Colonic mucosa (tissue), 1 donor: ENCODE results near the gene ABTB3.

GRCh38 chr12:104137037-104137465 lies 959 bp downstream of the NFYB start:
- PRO-cap, result unidirectional peak, plus-strand start at chr12:104137243; unidirectional peak, plus-strand start at chr12:104137385; unidirectional peak, plus-strand start at chr12:104137418

- PRO-cap, result no peak
Measured at GRCh38 chr12:104459416-104459713, 2.6 kb downstream of the CHST11 start.

DNA sequence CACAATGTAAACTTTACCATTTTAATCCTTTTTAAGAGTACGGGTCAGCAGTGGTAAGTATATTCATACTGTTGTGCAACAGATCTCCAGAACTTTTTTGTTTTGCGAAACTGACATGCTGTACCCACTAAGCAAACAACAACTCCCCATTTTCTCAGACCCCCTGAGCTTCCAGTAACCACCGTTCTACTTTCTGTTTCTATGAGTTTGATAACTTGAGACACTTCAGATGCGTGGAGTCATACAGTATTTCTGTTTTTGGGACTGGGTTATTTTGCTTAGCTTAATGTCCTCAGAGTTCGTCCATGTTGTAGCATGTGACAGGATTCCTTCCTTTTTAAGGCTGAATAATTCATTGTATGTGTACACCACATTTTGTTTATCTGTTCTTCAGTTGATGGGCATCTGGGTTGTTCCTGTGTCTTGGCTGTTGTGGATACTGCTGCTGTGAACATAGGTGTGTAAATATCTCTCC lies 38.1 kb downstream of the CHST11 start:
- PRO-cap, result no peak

DNA sequence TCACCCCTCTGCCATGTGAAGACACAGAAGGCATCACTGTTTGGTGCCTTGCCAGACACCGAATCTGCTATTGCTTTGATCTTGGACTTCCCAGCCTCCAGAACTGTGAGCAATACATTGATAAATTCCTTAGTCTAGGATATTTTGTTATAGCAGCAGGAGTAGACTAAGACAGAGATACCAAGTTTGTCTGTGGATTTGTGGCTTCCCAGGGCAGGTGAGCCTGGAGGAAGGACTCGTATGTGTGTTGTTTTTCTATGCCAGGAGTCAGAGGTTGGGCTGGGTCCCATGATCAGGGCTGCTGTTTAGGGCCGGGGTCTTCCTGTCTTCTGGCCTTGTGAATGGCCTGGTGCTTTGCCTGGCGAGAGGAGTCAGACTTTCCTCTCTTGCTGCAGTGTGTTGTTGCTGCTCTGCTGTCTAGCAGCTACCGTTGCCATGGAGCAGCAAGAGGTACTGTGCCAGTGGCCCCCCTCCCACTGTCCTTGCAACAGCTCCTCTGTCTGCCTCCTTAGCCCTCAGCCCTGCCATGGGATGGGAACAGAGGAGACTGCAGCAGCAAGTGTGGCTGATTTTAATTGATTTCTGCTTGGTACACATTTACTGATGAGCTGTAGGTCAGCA lies 111.2 kb downstream of the CHST11 start:
- PRO-cap, result no peak

DNA sequence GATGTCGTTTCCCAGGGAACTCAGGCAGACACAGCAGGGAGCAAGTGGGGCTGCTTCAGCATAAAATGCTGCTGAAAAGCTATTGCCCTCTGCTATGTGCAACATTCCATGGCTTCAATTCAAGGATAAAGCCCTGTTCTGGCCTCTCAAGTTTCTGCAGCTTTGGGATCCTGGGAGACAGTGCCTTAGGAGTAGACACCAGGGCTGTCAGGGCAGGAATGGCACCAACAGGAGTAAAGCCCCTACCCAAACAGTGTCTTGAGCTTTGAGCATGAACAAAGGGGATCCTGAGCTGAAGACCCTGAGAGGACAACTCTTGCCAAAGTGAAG lies 173.4 kb downstream of the SLC41A2 start:
- PRO-cap, result no peak

GRCh38 chr12:104909705-104910170 lies 48.4 kb downstream of the SLC41A2 start:
- PRO-cap, result no peak

GRCh38 chr12:105083603-105084237 lies 538 bp downstream of the ALDH1L2 start:
- PRO-cap, result no peak

GRCh38 chr12:105198632-105199795 lies 37.0 kb downstream of the APPL2 start:
- PRO-cap, result no peak

DNA sequence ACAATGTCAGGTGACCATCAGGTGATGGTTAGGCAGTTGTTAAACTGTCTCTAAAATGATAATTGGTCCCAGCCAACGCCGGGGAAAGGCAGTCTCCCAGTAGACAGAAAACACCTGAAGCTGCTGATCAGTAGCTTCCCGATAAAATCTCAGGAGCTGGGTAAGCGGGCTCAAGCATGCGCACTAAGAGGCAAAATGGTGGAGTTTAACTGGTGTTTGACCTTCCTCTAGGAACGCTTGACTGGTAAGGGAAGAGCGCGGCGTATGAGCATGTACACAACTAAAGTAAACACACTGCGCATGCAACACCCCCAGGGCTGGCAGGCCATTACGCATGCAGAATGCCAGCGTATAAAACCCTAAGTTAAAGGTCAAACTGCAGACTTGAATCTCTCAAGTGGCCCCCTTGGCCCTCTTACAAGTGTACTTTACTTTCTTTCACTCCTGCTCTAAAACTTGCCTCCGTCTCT lies 113.5 kb downstream of the C12orf75 start:
- PRO-cap, result no peak

GRCh38 chr12:105741629-105742192 lies 397.0 kb downstream of the NUAK1 start:
- PRO-cap, result no peak

DNA sequence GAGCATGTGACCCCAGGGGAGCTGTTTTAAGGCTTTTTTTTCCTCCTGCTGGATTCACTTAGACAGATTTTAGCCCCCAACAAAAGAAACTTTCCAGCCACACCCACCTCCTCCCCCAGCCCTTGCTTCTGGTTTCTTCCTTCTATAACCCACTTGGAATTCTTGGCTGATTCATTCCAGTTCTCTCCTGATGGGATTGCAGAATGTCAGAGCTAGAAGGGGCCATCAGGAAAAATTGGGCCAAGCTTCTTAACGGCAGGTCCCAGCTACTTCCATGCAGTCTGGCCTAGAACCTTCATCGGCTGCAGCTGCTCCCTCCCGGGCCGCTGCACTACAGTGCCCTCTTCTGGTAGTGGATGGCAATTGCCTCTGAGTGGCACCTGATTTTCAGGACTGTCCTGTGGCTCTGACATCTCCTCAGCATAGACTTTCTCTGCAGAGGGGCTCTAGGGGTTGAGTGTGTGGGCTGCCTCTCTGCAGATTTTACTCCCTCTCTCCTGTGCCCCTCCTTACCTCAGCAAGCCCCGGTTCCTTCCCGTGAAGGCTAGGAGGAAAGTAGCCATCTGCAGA lies 23.8 kb downstream of the CKAP4 start:
- PRO-cap, result no peak

GRCh38 chr12:106248831-106249146 lies 969 bp upstream of the CKAP4 start:
- PRO-cap, result no peak

- PRO-cap, result no peak
Measured at GRCh38 chr12:106288391-106288784, 14.1 kb upstream of the TCP11L2 start.

GRCh38 chr12:106321245-106321943 lies 18.9 kb downstream of the TCP11L2 start:
- PRO-cap, result no peak

GRCh38 chr12:106838441-106838640 lies 63.9 kb downstream of the RIC8B start:
- PRO-cap, result no peak

DNA sequence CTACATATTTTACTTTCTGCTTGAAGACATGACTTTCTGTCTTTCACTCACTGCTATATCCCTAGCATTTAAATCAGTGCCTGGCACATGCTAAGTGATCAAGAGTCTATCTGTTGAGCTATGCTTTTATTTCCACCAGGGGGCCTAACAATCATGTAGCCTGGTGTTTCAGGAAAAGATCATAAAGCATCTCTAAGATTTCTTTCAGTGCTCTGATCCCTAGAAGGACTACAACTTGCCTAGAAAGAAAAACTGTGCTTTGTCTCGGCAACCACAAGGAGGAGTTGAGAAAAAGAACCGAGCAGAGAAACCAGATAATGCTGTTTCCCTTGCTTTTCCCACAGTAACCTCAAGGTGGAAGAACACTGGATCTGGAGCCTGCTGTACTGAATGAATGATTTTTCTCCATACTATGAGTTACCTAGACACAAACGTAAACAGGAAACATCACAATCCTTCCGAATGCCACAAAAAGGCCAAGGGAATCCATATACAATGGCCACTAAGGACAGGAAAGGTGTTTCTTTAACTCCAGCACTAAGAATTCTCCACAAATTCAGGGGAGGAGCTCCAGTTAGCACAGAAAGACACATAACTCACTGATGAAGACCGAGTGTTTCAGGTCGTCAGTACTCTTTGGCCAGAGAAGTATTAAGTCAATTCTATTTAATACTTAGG lies 1.2 kb downstream of the CRY1 start:
- PRO-cap, result bidirectional peak, plus-strand start at position 343 of the sequence, minus-strand start at position 345 of the sequence

DNA sequence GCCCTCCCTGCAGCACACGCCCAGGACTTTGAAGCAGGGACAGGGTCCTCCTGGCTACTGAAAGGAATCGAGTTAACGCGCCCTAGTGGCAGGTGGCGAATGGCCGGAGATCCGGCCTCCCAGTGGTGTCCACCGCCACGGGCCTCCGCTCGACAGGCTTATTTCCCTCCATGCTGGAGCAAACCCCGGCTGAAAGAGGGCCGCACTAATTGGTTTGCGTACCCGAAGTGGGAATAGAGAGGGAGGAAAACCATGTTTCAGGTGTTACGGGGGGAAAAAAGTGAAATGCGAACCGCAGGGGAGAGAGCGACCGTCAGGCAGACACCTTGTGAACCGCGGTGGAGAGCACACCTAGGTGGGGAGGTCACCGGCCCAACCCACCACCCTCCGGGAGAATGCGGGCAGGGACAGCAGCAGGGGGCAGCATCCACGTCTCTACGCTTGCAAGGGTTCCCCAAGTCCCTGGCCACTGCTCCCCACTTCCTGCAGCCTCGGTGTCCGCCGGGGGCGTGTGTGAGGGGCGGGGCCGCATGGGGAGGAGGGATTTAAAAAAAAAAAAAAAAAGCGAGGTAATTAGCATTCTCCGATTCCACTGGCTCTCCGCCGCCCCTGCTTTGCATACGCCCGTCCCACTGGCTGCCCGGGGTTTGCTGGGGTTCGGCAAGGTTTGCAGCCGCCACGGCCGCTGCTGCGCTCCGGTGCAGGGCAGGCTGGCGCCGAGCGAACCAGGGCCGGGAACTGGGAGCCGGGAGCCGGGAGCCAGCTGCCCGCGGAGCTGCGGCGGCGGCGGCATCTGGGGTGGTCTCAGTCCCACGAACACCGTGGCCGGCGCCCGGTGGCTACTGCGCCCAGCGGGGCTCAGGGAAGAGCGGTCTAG lies at the start of gene ABTB3:
TSS of gene ABTB3 (plus strand) at position 676 of the 877 bp plus-strand sequence.
- PRO-cap, result unidirectional peak, plus-strand start at position 98 of the sequence; bidirectional peak, plus-strand start at position 663 of the sequence, minus-strand start at position 471 of the sequence

GRCh38 chr12:107634520-107634994 lies 51.0 kb upstream of the PWP1 start:
- PRO-cap, result no peak

DNA sequence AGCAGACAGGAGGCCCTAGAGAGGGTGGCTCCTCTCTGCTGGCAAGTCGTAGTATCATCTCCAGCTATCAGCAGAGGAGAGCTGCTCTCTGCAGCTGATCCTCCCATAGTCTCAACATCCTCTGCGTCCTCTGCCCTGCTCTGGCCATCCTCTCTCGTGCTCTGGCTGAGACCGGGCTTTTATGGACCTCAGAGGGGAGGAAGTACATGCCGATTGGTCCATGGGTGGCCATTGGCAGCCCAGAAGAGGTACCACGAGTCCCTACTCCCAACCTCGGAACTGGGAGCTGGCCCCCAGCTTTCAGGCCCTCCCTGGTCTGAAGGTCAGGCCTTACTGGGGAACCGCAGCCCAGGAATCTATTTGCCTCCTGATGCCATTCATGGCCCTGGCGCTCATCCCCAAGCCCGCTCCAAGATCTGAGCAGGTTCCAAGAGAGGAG lies 3.6 kb upstream of the PWP1 start:
- PRO-cap, result no peak

- PRO-cap, result no peak
Measured at GRCh38 chr12:108126897-108127491, 2.1 kb upstream of the WSCD2 start.